SEM (cell line): ENCODE measurements around a stretch of chr9.

GRCh38 chr9:137555990-137556684 lies 4.5 kb downstream of the MRPL41 start:
- PRO-cap = no peak

DNA sequence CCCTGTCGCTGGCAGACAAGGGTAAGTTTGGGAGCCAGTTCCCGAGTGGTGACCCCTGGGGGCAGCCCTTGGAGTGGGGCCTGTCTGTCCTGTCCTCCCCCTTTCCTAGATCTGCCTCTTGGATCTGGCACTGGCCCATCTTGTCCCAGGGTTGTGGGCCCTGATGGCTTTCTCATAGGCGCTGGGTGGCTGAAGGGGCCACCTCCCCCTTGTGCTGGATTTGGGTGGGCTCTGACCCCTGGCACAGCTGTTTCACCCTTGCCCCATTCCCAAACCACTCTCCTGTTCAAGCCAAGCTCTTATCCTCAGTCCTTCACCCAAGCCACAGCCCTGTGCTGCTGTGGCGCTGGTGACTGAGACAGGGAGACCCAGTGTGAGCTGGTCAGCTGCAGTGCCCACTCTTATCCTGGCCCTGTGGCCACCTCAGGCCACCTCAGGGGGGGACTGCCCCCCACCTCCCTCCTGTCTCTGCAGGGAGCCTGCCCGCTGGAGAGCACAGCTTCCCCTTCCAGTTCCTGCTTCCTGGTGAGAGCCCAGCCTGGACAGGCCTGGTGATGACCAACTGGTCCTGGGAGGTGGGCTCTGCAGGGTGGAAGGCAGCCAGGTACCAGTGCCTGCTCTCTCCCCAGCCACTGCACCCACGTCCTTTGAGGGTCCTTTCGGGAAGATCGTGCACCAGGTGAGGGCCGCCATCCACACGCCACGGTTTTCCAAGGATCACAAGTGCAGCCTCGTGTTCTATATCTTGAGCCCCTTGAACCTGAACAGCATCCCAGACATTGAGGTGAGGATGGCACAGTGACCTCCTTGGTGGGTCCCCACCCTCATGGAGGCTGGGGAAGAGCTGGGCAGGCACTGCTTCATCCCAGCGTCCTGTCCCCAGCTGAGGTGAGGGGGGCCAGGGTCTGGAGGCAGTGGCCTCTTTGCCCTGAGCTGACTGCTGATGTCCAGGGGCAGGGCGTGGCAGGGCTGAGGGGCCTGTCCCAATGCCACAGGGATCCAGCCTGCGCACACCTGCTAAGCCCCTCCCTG lies 5.5 kb upstream of the EHMT1 start:
- PRO-cap = no peak

GRCh38 chr9:137663609-137664316 lies 45.0 kb downstream of the EHMT1 start:
- PRO-cap = no peak

DNA sequence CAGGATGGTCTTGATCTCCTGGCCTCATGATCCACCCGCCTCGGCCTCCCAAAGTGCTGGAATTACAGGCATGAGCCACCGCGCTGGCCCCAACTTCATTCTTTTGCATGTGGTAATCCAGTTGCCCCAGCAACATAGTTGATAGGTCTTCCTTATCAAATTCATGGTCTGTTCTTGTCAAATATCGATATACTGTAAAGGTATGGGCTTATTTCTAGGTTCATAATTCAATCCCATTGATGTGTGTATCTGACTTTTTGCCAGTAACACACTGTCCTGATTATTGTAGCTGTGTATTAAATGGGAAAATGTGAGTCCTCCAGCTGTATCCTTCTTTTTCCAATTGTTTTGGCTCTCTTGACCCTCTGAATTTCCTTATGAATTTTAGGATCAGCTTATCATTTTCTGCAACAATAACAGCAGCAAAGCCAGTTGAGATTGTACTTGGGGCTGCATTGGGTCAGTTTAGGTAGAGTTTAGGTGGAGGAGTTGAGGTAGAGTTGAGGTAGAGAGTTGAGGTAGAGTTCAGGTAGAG lies 68.2 kb downstream of the EHMT1 start:
- PRO-cap = no peak

- PRO-cap = no peak
Observed at GRCh38 chr9:137704137-137704541, 85.3 kb downstream of the EHMT1 start.

DNA sequence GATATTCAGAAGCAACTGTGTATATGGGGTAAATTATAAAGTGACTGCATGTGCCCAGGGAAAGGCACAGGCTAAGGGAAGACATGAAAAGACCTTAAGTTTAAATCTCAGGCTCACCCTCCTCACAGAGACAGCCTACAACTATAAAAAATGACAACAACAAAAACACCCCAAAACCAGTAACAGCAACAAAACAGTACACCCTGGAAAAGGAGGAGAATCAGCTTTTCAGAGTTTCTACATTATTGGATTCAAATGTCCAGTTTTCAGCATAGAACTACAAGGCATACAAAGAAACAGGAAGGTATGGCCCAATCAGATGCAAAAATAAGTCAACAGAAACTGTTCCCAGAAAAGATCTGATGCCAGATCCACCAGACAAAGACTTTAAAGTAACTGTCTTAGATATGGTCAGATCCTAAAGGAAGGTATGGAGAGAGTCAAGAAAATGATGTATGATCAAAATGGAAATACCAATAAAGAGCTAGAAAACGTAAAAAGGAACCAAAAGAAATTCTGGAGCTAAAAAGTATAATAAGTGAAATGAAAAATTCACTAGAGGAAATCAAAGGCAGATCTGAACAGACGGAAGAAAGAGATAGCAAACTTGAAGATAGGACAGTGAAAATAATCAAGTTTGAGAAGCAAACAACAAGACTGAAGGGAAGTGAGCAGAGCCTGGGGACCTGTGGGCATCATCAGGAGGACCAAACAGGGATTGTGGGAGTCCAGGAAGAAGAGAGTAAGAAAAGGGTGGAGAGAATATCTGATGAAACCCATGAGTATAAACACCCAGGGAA lies 115.2 kb downstream of the EHMT1 start:
- PRO-cap = no peak